Right ventricle myocardium (tissue), 1 donor: ENCODE data around the genes MRPL32 and BLVRA.

GRCh38 chr7:40469922-40470546 is 335.2 kb downstream of the SUGCT start:
- PRO-cap, 2 experiments, result no peak in any of the 2 experiments

GRCh38 chr7:41689184-41690436 is 13.3 kb downstream of the INHBA start:
- PRO-cap, 2 experiments, result no peak in any of the 2 experiments

- PRO-cap, 2 experiments, result no peak in any of the 2 experiments
These were observed 4.3 kb downstream of the INHBA start for GRCh38 chr7:41698341-41699238.

GRCh38 chr7:41733196-41733541 is 30.3 kb upstream of the INHBA start:
- PRO-cap, 2 experiments, result no peak in any of the 2 experiments

- PRO-cap, 2 experiments, result no peak in any of the 2 experiments
These were observed 82.9 kb upstream of the INHBA start for GRCh38 chr7:41785708-41786343.

DNA sequence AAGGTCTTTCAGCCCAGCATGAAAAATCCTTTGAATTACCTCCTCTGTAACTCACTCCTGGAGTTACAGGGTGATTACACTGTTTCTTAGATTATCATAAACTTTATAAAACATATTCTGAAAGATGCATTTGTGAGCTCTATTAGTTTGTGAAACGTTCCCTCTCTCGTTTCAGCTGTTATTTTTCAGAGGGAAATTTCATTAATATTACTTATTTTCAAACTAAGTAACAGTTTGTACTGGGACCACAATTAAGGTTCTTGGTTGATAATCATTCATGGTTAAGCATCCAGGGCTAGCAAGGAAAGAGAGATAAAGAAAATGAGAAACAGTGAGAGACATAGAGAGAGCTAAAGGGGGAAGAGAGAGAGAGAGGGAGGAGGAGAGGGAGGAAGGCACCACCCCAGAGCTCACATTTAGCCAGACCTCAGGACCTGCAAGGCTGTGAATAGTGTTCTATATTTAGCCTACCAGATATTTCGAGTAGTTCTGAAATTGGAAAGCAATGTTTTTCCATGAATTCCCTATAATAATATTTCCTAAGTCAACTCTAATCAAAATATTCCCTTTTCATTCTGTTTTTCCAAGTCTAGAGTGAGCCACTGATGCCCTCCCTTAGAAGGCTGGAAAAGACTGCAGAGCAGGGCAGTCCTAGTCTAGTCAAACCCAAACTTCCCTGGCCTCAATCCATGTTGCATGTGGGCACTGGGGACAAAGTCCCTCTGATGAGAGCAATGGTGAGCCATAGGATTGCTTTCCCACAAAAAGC is 119.3 kb upstream of the INHBA start:
- PRO-cap, 2 experiments, result no peak in any of the 2 experiments

GRCh38 chr7:41869774-41870420 is 167.0 kb upstream of the INHBA start:
- PRO-cap, 2 experiments, result no peak in any of the 2 experiments

DNA sequence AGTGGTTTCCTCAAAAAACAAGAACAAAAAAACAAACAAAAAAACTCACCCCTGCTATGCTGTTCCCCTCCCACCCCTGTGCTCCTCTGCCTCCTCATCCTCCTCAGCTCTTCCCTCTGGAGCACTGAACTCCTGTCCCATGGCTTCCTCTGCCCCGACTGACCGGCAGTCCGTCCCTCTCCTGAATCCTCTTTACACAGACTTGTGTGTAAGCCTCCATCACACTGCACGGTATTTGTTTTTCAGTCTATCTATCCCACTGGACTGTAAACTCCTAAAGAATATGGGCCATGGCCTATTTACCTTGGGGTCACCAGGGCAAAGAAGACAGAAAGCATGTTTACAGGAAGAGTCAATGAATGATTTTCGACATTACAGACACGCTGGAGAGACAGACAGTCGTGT is 265.3 kb downstream of the GLI3 start:
- PRO-cap, 2 experiments, result no peak in any of the 2 experiments

GRCh38 chr7:42050395-42050782 is 186.6 kb downstream of the GLI3 start:
- PRO-cap, 2 experiments, result no peak in any of the 2 experiments

GRCh38 chr7:42231704-42232746 is 5.0 kb downstream of the GLI3 start:
- PRO-cap, 2 experiments, result no peak in any of the 2 experiments

- PRO-cap, 2 experiments, result no peak in any of the 2 experiments
These were observed 3.3 kb upstream of the GLI3 start for GRCh38 chr7:42240269-42240816.

DNA sequence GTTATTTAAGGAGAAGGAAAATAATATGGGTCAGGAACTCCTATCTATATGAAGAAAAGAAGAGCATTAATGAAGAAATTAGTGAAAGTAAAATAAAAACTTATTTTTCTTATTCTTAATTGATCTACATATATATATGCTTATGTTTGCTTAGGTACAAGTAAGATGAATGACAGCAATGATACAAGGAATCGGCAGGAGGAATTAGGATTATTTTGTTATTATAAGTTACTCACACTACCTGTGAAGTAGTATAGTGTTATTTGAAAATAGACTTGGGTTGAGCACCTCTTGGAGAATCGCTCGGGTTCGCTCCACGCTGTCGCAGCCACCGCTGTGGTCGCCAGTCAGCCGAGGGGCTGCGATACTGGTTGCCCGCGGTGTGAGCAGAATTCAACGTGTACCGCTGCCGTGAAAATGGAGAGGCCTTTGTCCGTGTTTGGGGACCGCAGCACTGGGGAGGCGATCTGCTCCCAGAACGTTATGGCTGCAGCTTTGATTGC is 117.3 kb downstream of the C7orf25 start:
- PRO-cap, 2 experiments, result no peak in any of the 2 experiments

DNA sequence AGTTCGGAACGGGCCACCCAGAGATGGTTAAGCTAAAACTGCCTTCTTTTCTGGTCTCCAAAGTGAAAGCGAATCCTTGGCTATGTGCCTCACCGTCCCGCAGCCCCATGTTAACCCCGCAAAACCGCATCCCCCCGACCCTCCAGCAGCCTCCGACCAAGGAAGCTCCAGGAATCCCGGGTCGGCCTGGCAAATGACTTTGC is 293 bp downstream of the PSMA2 start:
- PRO-cap, 2 experiments, result no peak in any of the 2 experiments

DNA sequence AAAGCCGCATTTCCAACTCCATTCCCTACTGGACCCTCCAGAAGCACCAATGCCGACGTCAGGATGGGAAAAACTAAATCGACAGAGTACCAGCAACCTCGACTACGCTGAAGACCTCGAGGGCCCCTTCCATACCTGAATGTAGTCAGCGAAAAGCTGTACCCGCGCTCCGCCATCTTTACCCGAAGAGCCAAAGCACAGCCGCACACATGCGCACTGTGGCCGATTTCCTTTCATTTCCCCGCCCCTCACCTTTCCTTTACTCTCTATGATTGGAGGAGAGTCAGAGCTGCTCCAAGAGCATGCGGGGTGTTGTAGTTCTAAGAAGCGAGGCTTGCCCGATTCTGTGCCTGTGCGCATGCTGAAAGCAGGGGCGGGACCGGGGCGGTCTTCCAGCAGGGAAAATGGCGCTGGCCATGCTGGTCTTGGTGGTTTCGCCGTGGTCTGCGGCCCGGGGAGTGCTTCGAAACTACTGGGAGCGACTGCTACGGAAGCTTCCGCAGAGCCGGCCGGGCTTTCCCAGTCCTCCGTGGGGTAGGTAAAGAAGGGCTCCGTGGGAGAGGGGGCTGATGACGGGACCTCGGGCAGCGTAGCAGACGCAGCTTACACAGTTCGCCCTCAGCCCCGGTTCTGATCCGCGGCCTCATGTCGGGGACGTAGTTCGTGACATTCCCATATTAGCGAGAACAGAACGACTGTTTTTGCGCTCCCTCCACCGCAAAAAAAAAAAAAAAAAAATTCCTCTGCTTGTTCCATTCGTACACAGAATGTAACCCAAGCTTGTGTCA is at the start of gene MRPL32:
MRPL32 (plus strand) TSS at position 394 of the 788 bp plus-strand sequence.
- PRO-cap, 2 experiments, result peak in 2 of 2 experiments; most common plus-strand start position 402 of the sequence (in 2); most common minus-strand start position 192 of the sequence (in 2)

DNA sequence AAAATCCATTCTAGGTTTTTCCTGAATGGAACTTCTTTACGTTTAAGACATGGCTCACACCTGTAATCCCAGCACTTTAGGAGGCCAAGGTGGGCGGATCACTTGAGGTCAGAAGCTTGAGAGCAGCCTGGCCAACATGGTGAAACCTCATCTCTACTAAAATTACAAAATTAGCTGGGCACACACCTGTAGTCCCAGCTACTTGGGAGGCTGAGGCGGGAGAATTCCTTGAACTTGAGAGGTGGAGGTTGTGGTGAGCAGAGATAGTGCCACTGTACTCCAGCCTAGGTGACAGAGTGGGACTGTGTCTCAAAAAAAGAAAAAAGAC is 5.6 kb downstream of the STK17A start:
- PRO-cap, 2 experiments, result no peak in any of the 2 experiments

- PRO-cap, 2 experiments, result no peak in any of the 2 experiments
These were observed 33.1 kb downstream of the STK17A start for GRCh38 chr7:43615763-43616645.

GRCh38 chr7:43648642-43649161 is 65.8 kb downstream of the STK17A start:
- PRO-cap, 2 experiments, result no peak in any of the 2 experiments

- PRO-cap, 2 experiments, result no peak in any of the 2 experiments
These were observed 59.6 kb downstream of the COA1 start for GRCh38 chr7:43669784-43670073.

DNA sequence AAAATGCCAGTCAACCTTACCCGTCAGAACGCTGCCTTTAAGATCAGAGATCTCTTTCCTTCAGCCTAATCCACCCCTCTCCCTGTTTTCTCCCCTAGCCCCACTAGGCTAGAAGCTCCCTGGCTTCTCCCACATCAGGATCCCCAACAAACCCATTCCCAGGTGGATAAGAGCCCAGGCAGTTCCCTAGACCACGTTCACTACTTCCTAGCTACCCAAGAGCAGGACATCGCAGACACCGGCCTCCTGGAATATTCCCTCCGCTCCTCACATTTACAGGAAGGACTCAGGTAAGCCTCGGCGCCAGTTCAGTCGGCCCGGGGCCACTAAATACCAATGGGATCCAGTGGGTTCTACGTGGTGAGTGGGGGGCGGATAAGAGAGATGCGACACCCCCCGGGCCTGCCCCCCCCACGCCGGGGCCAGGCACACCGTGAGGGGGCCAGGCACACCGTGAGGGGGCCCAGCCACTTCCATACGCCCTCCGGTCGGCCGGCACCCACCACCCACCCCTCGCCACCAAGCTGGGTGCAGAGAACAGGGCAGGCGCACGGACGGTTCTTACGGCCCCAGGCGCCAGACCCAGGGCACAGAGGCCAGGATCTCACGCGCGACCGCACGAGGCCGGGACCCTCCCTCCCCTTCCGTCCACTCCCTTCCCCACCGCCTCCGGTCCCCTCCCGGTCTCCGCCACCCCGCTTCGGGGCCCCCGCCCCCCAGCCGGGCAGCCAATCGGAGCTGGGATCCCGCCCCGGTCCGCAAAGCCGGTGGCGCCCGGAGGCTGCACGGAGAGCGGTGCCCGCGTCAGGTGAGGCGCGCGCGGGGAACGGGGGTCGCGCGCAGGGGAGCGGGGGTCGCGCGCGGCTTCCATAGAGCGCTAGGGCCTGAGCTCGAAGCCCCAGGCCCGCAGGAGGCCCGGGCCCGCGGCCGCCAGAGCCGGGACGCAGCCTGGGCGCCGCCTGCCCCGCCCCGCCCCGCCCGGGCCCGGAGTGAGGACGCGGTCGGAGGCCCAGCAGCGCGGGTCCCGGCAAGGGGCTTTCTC is at the start of gene BLVRA:
BLVRA (plus strand) TSS at position 754 of the 1,042 bp plus-strand sequence.
- PRO-cap, 2 experiments, result peak in 2 of 2 experiments; most common plus-strand start position 761 of the sequence (in 2); most common minus-strand start position 591 of the sequence (in 2)

GRCh38 chr7:43834454-43834864 is 34.9 kb downstream of the MRPS24 start:
- PRO-cap, 2 experiments, result no peak in any of the 2 experiments